GM12878 (cell line): ENCODE measurements around the genes PPY and RUNDC3A.

DNA sequence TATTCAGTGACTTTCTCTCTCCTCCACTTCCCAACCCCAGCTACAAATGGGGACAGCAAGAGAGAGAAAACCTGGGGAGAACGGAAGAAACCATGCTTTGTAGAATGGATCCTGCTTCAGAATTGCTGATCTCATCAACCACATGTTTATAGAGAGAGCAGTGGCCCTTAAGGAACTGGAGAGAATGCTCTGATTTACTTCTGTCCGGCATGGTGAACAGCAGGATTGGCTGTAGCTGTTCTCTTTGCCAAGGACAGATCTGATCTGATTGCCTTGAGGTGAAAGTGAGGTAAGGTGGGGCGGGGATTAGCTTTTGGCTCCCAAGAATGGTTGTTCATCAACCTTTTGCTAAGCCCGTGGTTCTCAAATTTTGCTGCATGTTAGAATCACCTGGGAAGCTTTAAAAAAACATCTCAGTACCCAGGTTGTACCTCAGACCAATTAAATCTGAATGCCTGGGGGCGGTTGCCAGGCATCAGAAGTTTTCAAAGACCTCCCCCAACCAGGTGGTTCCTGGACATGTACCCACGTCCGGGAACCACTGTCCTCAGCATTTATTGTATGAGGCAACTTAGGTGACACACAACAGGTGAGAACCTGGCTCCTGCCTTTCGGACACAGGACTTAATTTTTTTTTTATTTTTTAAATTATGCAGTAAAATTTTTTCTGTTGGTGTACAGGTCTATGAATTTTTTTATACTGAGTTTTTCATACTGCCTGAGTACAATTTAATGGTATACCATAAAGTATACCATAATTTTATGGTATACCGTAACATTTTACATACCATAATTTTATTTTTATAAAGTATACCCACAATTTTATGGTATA is 38.9 kb upstream of the DHX8 start:
- RAMPAGE, long total RNA = no peak
- RRBS, 2 experiments = no CpG with 5 or more reads among the region's 9 CpGs
CAGE:
- cytosol, long polyA minus RNA = no peak
- cytosol, long polyA plus RNA = no peak
- long polyA plus RNA = no peak
- nucleolus, long total RNA = no peak
- nucleus, long polyA plus RNA = no peak
- nucleus, long total RNA = no peak

GRCh38 chr17:43634689-43635231 is 27.0 kb downstream of the MEOX1 start:
- RAMPAGE, long total RNA = no peak
- RRBS, 2 experiments = 50 to 56% methylated on average over 1 of the region's 13 CpGs
CAGE:
- cytosol, long polyA minus RNA = no peak
- cytosol, long polyA plus RNA = no peak
- long polyA plus RNA = no peak
- nucleolus, long total RNA = no peak
- nucleus, long polyA plus RNA = no peak
- nucleus, long total RNA = no peak

GRCh38 chr17:43657402-43657959 is 4.2 kb downstream of the MEOX1 start:
- RAMPAGE, long total RNA = no peak
- RRBS, 2 experiments = no CpG with 5 or more reads among the region's 7 CpGs
CAGE:
- cytosol, long polyA minus RNA = no peak
- cytosol, long polyA plus RNA = no peak
- long polyA plus RNA = no peak
- nucleolus, long total RNA = start-site peak on the minus strand at chr17:43657789-43657834, 24 reads
- nucleus, long polyA plus RNA = no peak
- nucleus, long total RNA = no peak

DNA sequence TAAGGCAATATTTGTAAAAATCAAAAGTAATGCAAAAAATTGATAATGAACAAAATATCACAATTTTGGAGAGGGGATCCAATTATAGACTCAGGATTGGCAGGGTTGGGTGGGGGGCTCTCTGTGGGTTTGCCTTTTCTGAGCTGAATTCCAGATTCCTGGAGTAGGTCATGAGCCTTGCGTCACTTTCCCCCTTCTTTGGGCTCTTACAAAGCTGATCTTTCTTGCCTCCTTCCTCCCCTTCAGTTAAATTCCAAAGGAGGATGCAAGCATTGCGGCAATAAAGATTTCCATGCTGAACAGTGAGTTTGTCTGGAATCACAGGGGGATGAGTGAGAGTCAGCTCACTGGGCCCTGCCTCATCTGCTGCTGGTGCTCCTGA is 3.2 kb downstream of the MEOX1 start:
- RAMPAGE, long total RNA = no peak
- RRBS, 2 experiments = no CpG with 5 or more reads among the region's 2 CpGs
CAGE:
- cytosol, long polyA minus RNA = no peak
- cytosol, long polyA plus RNA = no peak
- long polyA plus RNA = no peak
- nucleolus, long total RNA = no peak
- nucleus, long polyA plus RNA = no peak
- nucleus, long total RNA = no peak

GRCh38 chr17:43669931-43670693 is 8.4 kb upstream of the MEOX1 start:
- RAMPAGE, long total RNA = no peak
- RRBS, 2 experiments = no CpG with 5 or more reads among the region's 10 CpGs
CAGE:
- cytosol, long polyA minus RNA = no peak
- cytosol, long polyA plus RNA = no peak
- long polyA plus RNA = no peak
- nucleolus, long total RNA = no peak
- nucleus, long polyA plus RNA = no peak
- nucleus, long total RNA = no peak

DNA sequence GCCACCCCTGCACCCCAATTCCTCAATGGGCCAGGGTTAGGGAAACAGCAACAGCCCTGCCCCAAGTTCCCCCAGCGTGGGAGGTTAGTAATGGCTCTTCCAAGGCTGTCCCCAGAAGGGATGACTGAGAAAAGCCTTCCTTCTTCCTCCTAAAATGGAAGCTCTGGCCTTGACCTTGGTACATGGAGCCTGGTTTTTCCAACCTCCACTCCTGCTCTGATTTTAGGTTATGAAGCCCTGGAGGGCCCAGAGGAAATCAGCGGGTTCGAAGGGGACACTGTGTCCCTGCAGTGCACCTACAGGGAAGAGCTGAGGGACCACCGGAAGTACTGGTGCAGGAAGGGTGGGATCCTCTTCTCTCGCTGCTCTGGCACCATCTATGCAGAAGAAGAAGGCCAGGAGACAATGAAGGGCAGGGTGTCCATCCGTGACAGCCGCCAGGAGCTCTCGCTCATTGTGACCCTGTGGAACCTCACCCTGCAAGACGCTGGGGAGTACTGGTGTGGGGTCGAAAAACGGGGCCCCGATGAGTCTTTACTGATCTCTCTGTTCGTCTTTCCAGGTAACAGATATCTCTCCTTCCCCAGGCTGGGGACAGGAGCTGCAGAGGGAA is 1.5 kb downstream of the CD300LG start:
- RAMPAGE, long total RNA = no peak
- RRBS, 2 experiments = no CpG with 5 or more reads among the region's 13 CpGs
CAGE:
- cytosol, long polyA minus RNA = no peak
- cytosol, long polyA plus RNA = no peak
- long polyA plus RNA = no peak
- nucleolus, long total RNA = no peak
- nucleus, long polyA plus RNA = no peak
- nucleus, long total RNA = no peak

DNA sequence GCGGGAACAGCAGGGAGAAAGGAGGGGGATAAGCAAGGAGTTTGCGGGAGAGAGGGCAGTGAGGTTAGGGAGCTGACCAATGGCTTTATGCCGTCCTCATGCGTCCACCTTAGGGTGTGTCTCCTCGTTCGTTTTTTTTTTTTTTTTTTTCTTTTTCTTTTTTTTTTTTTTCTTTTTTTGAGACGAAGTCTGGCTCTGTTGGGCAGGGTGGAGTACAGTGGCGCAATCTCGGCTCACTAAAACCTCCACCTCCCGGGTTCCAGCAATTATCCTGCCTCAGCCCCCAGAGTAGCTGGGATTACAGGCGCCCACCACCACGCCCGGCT is 4.8 kb downstream of the PPY start:
- RAMPAGE, long total RNA = no peak
- RRBS, 2 experiments = no CpG with 5 or more reads among the region's 13 CpGs
CAGE:
- cytosol, long polyA minus RNA = no peak
- cytosol, long polyA plus RNA = no peak
- long polyA plus RNA = no peak
- nucleolus, long total RNA = no peak
- nucleus, long polyA plus RNA = no peak
- nucleus, long total RNA = no peak

GRCh38 chr17:43942432-43942764 is at the start of gene PPY:
TSS of gene PPY (minus strand) at chr17:43942476.
- RAMPAGE, long total RNA = no peak
- RRBS, 2 experiments = 38% methylated on average over 1 of the region's 8 CpGs; no CpG with 5 or more reads in 1 of the 2 experiments
CAGE:
- cytosol, long polyA minus RNA = no peak
- cytosol, long polyA plus RNA = no peak
- long polyA plus RNA = no peak
- nucleolus, long total RNA = no peak
- nucleus, long polyA plus RNA = no peak
- nucleus, long total RNA = no peak

DNA sequence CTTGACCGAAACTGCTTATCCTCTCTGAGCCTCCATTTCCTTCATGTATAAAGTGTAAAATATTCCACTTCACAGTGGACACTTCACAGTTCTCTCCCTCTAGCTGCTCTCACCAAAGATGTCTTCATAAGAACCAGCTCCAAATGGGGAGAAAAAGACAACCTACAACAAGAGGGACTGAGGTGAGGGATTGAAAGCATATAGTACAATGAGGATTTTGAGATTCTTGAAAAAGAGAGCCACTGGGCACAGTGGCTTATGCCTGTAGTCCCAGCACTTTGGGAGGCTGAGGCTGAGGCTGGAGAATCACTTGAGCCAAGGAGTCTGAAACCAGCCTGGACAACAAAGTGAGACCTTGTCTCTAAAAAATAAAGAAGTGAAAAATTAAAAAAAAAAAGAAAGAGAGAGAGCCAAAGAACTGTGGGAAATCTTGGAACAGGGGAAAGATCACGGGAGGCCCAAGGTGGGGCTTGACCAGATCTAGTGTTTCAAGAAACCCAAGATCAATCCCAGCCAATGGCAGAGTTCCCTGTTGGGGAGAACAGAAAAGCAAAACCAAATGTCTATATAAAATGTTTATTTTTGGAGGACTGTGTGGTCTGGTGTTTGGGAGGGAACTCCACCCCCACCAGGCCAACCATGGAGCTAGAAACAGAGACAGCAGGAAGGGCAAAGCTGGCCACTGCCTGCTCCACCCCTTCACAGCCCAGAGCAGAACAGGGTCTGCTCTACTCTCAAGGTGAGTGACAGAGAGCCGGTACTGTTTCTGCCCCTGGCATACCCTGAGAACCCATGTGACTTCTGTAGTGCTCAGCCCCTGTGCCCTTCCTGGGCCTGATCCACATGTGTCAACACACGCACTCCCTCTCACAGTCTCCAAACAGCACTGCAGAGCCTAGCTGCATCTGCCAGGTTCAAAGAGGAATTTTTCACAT is 3.9 kb downstream of the TMEM101 start:
- RAMPAGE, long total RNA = no peak
- RRBS, 2 experiments = no CpG with 5 or more reads among the region's 4 CpGs
CAGE:
- cytosol, long polyA minus RNA = no peak
- cytosol, long polyA plus RNA = no peak
- long polyA plus RNA = no peak
- nucleolus, long total RNA = no peak
- nucleus, long polyA plus RNA = no peak
- nucleus, long total RNA = no peak

DNA sequence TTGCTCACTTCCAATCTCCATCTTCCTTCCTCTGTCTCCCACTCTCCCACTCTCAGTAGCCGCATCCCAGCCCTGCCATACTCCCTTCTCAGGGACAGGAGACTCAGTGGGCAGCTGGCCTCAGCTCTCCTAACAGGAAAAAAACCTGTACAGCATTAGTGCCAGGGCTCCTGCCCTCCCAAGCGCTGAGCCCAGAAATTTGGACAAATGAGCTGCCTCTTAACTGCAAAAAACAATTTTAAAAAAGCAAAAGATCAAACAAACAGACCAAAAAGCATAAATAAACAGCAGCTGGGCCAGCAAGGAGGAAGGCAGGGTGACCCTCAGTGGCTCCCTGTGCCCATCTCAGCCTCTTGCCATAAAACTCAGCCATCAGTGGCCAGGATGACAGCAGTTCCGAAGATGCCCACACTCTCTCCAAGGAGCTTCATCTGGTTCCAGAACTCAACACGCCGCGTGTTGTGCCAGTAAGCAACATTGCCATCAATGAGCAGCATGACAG is 3.1 kb downstream of the TMEM101 start:
- RAMPAGE, long total RNA = no peak
- RRBS, 2 experiments = no CpG with 5 or more reads among the region's 6 CpGs
CAGE:
- cytosol, long polyA minus RNA = no peak
- cytosol, long polyA plus RNA = no peak
- long polyA plus RNA = no peak
- nucleolus, long total RNA = no peak
- nucleus, long polyA plus RNA = no peak
- nucleus, long total RNA = no peak

DNA sequence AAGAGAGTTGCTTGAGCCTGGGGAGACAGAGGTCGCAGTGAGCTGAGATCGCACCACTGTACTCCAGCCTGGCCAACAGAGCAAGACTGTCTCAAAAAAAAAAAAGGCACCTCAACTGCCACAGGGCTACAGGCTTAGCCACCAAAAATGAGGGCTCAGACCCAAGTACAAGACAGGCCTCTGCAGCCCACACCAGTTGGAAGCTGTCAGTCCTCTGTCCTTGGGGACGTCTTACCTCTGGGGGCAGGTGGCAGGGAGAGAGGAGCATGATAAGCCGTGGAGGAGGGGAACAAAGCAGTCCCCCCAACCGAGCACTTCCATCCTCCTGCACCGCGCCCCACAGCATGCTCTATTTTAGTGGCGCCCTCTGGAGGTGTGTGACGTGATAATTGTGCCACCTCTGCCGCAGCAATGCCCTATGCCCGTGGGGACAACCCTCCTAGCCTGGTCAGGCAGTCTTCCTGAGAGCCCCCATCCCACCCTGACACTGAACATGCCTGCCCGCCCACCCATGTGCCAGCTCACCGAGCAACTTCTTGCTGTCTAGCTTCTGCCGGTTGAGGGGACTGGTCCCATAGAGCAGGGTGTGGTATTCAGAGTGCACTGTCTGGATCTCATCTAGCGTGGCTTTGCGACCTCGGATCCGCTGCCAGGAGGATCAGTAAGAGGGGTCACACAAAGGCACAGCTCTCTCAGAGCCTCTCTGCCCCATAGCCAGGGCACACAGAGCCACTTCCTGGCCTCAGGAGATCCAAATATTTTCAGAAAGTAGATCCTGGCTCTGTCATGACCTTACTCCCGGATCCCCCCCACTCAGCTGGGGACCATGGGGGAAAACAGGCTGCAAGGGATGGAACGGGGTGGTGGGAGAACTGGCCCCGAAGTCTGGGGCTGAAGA is 13.7 kb downstream of the G6PC3 start:
- RAMPAGE, long total RNA = no peak
- RRBS, 2 experiments = no CpG with 5 or more reads among the region's 21 CpGs
CAGE:
- cytosol, long polyA minus RNA = no peak
- cytosol, long polyA plus RNA = no peak
- long polyA plus RNA = no peak
- nucleolus, long total RNA = no peak
- nucleus, long polyA plus RNA = no peak
- nucleus, long total RNA = no peak

GRCh38 chr17:44110221-44111761 is 12.7 kb downstream of the HDAC5 start:
- RAMPAGE, long total RNA = no peak
- RRBS, 2 experiments = 0% methylated on average over 3 of the region's 38 CpGs; no CpG with 5 or more reads in 1 of the 2 experiments
CAGE:
- cytosol, long polyA minus RNA = start-site peak on the minus strand at chr17:44111226-44111265, 41 reads
- cytosol, long polyA plus RNA = start-site peak on the minus strand at chr17:44111169-44111285, 48 and 57 reads in 2 replicates
- long polyA plus RNA = no peak
- nucleolus, long total RNA = start-site peak on the plus strand at chr17:44111385-44111438, 16 reads
- nucleus, long polyA plus RNA = no peak
- nucleus, long total RNA = no peak

DNA sequence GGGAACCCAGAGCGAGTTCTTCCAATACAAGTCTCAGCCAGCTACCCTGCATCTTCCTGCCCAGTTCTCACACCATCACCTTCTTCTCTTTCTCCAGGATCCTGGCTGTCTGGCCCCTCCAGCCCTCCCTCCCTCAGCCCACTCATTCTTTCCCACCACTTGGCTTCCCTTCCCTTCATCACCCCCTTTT is 5.8 kb downstream of the UBTF start:
- RAMPAGE, long total RNA = no peak
- RRBS, 2 experiments = no CpG with 5 or more reads among the region's 1 CpG
CAGE:
- cytosol, long polyA minus RNA = no peak
- cytosol, long polyA plus RNA = no peak
- long polyA plus RNA = no peak
- nucleolus, long total RNA = no peak
- nucleus, long polyA plus RNA = no peak
- nucleus, long total RNA = no peak

DNA sequence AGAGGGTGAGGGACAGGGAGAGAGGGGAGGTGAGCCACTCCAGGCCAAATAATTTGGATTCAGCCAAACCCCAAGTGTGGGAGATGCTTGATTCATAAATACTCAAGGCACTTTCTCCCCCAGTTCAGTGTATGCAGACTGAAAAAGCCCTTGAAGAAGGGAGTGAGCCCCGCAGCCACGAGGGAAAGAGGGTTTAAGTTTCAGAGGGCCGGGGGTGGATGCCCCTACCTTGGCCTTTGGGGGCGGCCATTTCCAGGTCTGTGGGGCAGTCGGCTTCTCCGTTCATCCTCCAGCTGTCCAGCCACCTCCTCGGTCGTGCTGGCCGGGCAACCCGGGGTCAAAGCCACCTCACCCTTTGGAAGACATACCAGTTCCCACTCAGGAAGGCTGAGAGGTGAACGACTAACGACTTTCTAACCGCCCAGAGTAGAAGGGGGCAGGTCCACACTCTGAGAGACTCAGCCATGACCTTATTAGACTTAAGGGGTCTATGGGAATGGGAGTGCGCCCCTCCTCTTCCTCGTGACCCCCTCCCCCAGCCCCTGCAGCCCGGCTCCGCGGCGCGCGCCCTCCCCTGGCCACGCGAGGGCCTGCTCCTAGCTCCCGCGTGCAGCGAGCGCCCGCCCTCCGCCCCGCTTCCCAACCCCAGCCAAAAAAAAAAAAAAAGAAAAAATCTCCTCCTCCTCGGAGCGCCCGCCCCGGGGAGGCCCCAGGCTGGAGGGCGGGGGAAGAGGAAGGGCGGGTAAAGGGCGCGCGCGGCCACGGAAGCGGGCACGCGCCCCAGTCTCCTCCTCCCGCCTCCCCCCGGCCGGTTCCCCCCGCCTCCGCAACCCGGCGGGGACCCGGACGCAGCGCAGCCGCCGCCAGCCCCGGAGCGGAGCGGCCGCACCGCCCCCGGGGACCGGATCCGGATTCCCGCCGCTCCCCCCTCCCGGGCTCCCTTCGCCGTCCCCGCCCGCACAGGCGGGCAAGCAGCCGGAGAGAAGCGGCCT is 1.2 kb downstream of the UBTF start:
- RAMPAGE, long total RNA = start-site peak on the minus strand centred at position 390 of the sequence, 29 bp wide, 70 and 75 reads in 2 replicates; start-site peak on the minus strand centred at position 477 of the sequence, 55 bp wide, 70 and 23 reads in 2 replicates
- RRBS, 2 experiments = under 1 to 1% methylated on average over 8 to 17 of the region's 74 CpGs
CAGE:
- cytosol, long polyA minus RNA = no peak
- cytosol, long polyA plus RNA = start-site peak on the minus strand centred at position 485 of the sequence, 29 bp wide, 19 and 19 reads in 2 replicates
- long polyA plus RNA = start-site peak on the minus strand centred at position 559 of the sequence, 186 bp wide, 38 and 43 reads in 2 replicates
- nucleolus, long total RNA = start-site peak on the plus strand centred at position 808 of the sequence, 76 bp wide, 9 reads
- nucleus, long polyA plus RNA = start-site peak on the plus strand centred at position 861 of the sequence, 201 bp wide, 19 and 36 reads in 2 replicates
- nucleus, long total RNA = no peak

DNA sequence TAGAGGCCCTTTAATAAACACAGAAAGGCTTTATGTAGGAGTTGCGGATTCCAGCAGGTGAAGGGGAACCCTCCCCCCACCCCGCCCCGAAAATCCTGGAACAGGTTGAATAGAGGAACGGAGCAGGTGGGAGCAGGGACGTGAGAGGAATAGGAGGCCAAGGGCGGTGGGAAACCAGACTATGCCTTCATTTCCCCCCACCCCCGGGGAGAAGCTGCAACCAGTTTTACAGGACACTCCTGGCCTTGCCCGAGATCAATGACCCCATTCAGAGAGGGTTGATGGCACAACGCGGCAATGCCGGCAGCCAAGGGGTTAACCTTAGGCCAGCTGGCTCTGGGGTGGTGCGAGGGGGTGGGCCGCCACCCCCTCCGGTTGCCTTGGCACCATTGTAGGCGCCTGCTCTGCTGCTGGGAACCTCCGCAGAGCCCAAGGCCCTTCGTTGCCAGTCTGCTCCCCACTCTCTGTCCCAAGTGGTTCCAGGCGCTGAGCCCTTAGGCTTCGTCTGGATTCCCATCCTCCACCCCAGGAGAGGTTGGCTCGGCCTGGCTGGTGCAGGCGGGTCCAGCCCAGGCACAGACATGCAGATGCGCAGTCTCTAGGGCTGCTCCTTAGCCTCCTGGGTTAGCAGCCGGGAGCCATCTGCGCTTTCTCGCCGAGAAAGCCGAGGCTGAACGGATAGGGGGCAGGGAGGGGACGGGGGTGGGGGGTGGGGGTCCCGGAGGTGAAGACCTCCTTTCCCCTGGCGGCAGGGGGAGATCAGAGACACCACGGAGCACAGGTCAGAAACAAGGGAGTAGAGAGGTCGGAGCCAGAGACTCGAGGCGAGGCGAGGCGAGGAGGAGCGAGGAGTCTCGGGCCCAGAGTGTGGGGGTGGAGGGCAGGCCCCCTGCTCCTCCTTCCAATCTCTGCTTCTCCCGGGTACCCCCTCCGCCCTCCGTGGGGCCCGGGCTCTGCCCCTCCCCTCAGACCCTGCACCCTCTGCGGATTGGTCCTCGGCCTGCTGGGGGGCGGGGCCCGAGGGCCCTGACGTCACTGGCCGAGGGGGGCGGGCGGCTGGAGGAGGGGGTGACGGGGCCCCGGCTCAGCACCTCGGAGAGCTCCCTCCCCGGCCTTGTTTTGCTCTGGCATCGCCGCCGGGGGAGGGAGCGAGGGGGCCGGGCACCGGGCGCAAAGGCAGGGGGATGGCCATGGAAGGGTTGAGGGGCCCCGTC is at the start of gene RUNDC3A:
RUNDC3A (plus strand) TSS at position 1,077 of the 1,214 bp plus-strand sequence.
- RAMPAGE, long total RNA = no peak
- RRBS, 2 experiments = 3 to 12% methylated on average over 11 to 15 of the region's 63 CpGs
CAGE:
- cytosol, long polyA minus RNA = no peak
- cytosol, long polyA plus RNA = no peak
- long polyA plus RNA = no peak
- nucleolus, long total RNA = no peak
- nucleus, long polyA plus RNA = no peak
- nucleus, long total RNA = no peak

DNA sequence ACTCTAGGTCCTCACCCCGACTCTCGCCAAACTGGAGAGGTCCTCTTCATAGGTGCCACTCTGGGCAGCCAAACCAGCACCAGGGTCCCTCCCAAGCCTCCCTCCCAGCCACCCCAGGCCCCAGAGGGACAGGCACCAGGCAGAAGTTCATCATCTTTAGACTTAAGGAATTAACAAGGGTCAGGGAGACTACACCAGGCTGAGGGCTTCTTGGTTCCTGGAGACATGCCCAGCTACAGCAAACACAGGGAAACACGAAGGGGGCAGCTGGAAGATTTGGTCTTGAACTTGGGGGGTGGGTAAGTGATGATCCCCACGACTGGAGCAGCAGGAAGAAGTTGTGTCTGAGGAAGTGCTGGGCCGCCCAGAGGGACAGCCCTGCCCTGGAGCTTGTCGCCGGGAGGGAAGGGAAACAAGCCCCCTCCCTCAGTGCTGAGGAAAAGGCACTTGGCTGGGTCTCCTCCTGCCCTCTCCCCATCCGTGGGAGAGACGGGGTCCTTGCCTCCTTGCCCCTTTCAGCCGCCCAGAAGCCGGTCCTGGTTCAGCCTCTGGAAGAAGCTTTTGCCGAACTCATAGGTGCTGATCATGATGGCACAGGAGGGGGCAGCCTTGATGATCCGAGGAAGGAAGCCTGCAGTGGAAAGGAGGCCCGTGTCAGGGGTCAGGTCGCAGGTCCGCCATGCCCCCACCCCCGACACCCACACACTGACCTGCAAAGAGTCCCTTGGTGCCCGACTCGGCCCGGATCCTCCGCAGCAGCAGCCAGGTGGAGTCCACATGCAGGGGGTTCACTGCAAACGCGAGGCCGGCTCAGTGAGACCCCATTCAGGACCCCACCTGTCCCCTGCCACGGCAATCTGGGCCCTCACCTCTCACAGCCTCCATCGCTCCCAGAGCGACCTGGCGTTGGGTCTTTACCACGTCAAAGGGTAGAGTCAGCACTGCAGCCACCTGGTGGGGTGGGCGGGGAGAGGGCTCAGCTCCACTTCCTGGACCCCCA is 4.8 kb downstream of the SLC25A39 start:
- RAMPAGE, long total RNA = no peak
- RRBS, 2 experiments = 93 to 98% methylated on average over 5 of the region's 30 CpGs
CAGE:
- cytosol, long polyA minus RNA = no peak
- cytosol, long polyA plus RNA = no peak
- long polyA plus RNA = no peak
- nucleolus, long total RNA = start-site peak on the minus strand centred at position 258 of the sequence, 126 bp wide, 362 reads
- nucleus, long polyA plus RNA = no peak
- nucleus, long total RNA = no peak

GRCh38 chr17:44352634-44353115 is 7.6 kb downstream of the GRN start:
- RAMPAGE, long total RNA = no peak
- RRBS, 2 experiments = no CpG with 5 or more reads among the region's 16 CpGs
CAGE:
- cytosol, long polyA minus RNA = no peak
- cytosol, long polyA plus RNA = no peak
- long polyA plus RNA = no peak
- nucleolus, long total RNA = start-site peak on the minus strand at chr17:44352810-44352820, 5 reads; start-site peak on the plus strand at chr17:44352844-44353072, 862 reads; start-site peak on the minus strand at chr17:44353063-44353106, 10 reads
- nucleus, long polyA plus RNA = no peak
- nucleus, long total RNA = no peak

DNA sequence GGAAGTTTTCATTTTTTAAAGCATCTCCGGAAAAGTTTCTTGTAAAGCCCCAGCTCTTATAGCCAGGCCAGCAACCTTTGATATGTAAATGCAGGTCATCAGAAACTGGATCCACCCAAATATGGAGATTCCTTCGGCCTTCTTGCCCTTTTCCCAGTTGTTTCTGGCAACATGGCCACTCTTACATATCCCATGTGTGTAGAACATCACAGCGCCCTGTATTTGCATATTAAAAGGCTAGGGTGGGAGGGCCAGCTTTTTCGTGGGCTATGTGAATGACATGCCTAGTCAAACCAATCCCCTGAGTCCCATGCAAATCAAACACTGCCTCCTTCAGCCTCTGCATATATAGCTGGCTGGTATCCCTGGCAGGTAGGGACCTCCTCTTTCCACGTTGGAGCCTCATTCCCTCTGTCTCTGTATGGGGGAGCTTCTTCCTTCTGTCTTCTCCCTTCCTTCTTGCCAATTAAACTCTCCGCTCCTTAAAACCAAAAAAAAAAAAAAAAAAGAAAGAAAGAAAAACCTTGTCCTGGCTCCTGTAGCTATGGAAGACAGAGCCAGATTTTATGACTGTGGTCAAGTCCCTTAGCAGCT is 8.6 kb upstream of the GPATCH8 start:
- RAMPAGE, long total RNA = no peak
- RRBS, 2 experiments = no CpG with 5 or more reads among the region's 6 CpGs
CAGE:
- cytosol, long polyA minus RNA = no peak
- cytosol, long polyA plus RNA = no peak
- long polyA plus RNA = no peak
- nucleolus, long total RNA = no peak
- nucleus, long polyA plus RNA = no peak
- nucleus, long total RNA = no peak

- RAMPAGE, long total RNA = no peak
- RRBS, 2 experiments = no CpG with 5 or more reads among the region's 12 CpGs
CAGE:
- cytosol, long polyA minus RNA = no peak
- cytosol, long polyA plus RNA = no peak
- long polyA plus RNA = no peak
- nucleolus, long total RNA = no peak
- nucleus, long polyA plus RNA = no peak
- nucleus, long total RNA = no peak
Observed at GRCh38 chr17:44559602-44560229, 2.4 kb downstream of the FZD2 start.